Left ventricle myocardium (tissue), 1 donor: ENCODE measurements around the gene SRGAP3.

GRCh38 chr3:195697-196090, 869 bp upstream of the CHL1 start:
- PRO-cap = unidirectional peak, minus-strand start at chr3:195869

DNA sequence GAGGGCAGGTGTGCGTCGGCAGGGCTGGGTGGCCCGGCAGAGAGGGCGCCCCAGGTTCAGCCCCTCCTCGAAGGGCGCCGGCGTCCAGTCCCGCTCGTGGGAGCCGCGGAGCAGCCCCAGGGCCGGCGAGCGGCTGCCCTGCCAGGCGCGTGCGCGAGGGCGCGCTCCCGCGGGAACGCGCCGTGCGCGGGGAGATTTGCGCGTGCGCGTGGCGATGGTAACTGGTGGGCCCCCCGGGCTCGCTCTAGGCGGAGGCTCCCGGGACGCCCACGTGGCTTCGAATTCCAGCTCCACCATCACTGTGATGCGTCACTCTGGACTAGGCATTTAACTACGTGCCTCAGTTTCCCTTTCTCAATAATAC, 1.6 kb downstream of the CHL1 start:
- PRO-cap = no peak

GRCh38 chr3:2870542-2871107, 239.5 kb downstream of the IL5RA start:
- PRO-cap = no peak

GRCh38 chr3:4360834-4361615, 57.9 kb downstream of the SETMAR start:
- PRO-cap = no peak

- PRO-cap = no peak
Observed at GRCh38 chr3:4581391-4581901, 88.3 kb downstream of the ITPR1 start.

DNA sequence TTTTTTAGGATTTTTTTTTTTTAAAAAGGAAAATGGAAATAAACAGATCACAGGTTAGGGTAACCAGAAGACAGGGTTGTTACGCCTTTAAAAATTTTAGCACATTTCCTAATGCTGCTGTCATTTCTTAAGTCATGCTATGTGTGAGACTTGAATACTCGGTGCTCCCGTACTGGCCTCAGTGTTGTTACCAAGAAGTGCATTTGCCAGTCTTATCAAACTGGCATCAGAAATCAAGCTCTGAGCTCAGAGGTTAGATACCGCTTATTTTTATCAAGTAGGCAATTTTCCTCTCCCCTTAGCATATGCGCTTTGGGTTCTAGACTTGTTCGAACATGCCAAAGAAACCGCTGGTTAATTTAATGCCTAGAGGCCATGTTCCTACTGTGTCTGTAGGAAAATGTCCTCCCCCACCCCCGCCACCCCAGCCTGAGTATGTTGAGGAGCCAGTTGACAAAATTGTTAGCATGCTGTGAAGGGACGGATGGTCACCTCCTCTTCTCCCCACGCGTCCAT, 88.8 kb downstream of the ITPR1 start:
- PRO-cap = no peak

DNA sequence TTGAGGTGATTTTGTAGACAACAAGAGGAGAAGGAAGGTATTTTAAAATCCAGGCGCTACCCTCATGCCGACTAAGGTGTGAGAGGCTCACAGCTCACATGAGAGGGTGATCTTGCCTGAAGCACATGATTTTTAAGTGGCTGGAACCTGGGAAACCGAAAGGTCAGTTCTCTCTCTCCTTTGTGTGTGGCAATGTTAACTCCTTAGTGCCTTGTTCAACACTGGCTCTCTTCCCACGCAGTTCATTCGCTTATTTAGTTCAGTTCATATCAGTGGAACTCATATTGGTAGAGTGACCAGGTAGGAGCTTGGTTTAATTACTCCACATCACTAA, 236.2 kb downstream of the ITPR1 start:
- PRO-cap = no peak

DNA sequence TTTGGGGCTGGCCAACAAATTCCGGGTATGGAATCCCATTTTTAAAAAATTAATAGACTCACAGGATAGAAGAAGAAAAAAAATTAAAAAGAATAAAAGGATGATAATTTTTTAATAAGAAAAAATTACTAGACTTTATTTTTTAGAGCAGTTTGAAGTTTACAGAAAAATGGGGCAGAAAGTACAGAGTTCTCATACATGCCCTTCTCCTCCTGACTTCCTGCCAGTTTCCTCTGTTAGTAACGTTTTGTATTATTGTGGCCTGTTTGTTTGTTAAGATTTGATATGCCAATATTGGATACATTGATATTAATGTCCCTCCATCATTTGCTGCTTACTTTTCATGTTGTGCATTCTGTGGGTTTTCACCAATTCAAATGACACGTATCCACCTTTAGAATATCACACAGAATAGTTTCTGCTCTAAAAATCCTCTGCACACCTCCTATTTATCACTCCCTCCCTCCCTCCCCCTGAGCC, 149.8 kb upstream of the BHLHE40 start:
- PRO-cap = no peak

- PRO-cap = no peak
Observed at GRCh38 chr3:4965908-4966614, 13.2 kb upstream of the BHLHE40 start.

DNA sequence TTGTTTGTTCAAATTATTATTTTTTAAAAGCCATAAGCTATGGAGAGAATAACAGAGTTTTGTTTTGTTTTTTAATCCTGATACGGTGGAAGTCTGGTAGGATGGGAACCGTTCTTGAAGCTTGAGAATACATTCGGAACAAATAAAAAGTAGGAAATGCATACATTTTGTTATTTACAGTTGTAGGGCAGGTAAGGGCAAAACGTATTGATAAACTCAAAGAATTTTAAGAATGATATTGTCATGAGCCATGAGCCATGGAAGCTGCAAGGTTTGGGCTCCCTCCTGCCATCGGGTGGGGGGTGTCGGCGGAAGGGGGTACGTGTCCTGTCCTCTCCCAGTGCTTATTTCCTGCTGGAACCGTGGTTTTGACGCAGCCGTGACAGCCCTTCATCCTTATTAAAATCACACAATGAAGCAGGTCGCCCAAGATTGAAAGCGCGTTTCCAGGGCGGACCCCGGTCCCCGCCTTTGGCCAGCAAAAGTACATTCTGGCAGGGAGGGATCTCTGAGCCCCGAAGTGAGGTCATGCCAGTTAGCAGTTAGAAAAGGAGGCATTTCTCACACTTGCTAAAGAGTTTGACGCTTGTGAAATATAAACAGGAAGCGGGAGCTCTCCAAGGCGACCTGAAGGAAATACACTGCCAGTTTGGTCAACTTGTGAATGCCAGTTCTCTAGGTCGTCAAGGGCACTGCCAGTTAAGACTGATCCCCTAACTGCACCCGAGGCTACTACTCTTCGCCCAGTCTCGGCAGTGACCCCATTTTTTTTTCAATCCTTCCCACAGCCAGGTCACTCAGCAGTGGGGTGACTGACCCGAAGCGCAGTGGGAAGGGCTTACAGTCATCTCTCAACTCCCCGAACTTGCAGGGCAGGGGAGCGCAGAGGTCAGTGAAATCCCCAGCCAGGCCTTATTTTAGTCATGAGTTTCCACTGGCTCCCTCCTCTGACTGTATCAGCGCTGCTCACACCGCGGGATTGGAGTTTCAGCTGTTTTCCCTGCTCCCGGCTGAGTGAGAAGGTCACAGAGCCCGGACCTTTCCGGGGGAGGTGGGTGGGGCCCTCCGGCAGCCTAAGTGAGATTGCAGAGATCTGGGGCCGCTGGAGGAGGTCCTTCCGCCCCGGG, 2.2 kb upstream of the BHLHE40 start:
- PRO-cap = bidirectional peak, plus-strand start at position 602 of the sequence, minus-strand start at position 401 of the sequence; bidirectional peak, plus-strand start at position 1,080 of the sequence, minus-strand start at position 1,016 of the sequence

DNA sequence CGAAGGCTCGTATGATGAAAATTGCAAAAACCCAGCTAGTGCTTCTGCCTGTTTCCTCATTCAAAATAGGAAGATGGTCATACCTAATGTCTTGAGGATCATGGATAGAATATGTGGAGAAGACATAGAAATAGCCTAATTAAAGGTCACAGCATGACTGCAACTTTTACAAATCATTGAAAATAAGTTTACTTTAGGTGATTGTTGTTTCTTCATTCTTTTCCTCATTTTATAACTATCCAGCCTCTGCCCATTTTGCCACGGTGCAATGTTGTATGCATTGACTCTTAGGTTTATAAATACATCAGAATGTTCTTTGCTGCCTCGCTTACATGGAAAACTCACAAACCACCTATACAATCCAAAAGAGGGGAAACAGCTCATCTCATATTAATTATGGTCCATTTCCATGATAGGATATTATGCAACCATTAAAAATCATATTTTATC, 3.0 kb downstream of the BHLHE40 start:
- PRO-cap = no peak

GRCh38 chr3:5019401-5020040, 40.3 kb downstream of the BHLHE40 start:
- PRO-cap = no peak

GRCh38 chr3:5039282-5039577, 60.0 kb downstream of the BHLHE40 start:
- PRO-cap = no peak

GRCh38 chr3:5122740-5123198, 677 bp downstream of the ARL8B start:
- PRO-cap = unidirectional peak, plus-strand start at chr3:5123059

DNA sequence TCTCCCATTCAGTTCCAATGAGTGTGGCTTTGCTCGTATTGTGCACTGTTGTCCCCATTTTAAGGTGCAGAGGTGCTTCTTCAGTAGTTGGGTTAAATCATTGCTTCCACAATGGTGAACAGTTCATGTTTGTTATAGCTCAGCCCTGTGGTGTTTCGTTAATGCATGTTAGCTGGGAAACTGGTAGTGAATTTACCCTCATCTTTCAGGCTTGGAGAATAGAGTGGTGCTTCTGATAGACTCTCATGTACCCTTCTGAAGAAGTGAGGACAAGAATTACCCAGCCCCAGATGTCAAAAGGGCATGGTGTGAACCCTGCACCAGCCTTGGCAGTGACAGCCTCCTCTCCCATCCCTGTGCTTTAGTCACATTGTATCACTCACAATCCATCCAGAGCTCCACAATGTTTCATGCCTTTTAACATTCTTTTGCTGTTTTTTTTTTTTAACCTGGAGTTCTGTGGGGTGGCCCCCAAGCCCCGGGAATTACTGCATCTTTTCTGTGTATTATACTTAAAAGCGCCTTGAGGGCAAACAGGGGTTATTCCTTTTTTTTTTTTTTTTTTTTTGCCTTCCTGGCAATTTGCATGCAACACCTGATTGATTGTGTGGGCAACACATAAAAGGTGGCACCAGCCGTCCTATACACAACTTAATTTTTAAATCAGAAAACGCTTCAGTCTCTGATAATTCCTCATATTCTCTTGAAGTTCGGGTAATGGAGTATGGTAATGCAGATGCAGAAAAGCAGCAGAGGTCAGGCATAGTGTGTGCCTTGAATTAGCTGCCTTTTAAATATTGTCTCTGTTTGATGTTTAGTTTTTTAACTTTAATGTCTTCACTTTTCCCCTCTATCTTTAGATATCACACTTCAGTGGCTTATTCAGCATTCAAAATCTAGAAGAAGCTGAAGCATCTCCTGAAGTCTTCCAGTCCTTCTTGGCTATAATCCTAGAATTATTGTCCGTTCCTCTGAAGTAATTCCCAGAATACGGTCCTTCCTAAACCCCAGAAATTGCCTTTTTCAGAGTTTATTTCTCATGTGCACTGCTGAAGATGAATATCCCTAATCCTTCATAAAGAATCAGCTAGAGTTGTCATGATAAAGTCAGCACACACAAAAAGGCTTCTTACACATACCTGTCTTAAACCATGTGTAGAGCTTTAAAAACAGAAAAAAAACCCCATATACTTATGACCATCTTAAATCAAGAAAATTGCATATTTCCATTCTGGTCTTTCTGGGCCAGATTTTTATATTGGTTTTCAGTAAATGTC, 9.3 kb upstream of the EDEM1 start:
- PRO-cap = no peak

DNA sequence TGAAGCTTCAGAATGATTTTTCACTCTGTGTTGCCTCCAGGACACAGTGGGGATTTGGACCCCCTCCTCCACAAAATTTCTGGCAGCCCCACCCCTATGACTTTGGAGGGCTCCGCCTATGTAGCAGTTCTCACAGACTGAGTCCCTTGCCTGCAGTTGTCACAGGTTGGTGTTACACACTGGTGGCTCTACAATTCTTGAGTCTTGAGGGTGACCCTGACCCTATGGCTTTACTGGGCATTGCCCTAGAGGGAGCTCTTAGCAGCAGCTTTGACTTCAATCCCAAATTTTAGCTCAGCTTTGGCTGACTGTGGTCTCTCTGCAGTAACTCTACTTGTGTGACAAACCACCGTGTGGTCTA, 644.2 kb downstream of the GRM7 start:
- PRO-cap = no peak

GRCh38 chr3:8503189-8503414, 1.5 kb downstream of the LMCD1 start:
- PRO-cap = no peak

GRCh38 chr3:8734165-8734574, 568 bp downstream of the CAV3 start:
- PRO-cap = bidirectional peak, plus-strand start at chr3:8734297, minus-strand start at chr3:8734234

DNA sequence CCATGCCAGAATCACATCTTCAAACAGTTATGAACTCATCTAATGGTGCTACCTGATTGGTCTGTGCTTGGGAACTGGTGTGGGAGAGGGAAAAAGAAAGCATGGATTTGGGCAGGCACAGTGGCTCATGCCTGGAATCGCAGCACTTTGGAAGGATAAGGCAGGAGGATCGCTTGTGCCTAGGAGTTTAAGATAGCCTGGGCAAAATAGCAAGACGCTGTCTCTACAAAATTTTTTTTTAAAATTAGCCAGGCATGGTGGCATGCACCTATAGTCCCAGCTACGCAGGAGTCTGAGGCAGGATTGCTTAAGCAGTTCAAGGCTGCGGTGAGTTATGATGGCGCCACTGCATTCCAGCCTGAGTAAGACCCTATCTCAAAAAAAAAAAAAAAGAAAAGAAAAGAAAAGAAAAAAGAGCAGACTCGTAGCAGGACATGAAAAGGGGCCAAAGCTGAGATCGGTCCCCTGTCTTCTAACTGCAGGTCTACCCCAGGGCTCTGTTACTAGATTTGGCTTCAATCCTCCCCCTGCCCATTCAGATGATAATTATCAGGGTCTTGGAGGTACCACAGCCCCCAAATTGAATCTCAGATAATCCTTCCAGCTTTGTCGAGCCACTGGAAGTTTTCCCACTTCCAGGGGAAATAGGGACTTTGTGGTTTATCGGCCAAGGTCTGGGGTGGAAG, 18.8 kb downstream of the SRGAP3 start:
- PRO-cap = no peak

- PRO-cap = bidirectional peak, plus-strand start at chr3:9249750, minus-strand start at chr3:9249646
Observed at GRCh38 chr3:9249273-9249868, at the start of gene SRGAP3. SRGAP3 (minus strand) TSS chr3:9249646.